Measurements from ENCODE around the genes CAMP and USP19.

DNA sequence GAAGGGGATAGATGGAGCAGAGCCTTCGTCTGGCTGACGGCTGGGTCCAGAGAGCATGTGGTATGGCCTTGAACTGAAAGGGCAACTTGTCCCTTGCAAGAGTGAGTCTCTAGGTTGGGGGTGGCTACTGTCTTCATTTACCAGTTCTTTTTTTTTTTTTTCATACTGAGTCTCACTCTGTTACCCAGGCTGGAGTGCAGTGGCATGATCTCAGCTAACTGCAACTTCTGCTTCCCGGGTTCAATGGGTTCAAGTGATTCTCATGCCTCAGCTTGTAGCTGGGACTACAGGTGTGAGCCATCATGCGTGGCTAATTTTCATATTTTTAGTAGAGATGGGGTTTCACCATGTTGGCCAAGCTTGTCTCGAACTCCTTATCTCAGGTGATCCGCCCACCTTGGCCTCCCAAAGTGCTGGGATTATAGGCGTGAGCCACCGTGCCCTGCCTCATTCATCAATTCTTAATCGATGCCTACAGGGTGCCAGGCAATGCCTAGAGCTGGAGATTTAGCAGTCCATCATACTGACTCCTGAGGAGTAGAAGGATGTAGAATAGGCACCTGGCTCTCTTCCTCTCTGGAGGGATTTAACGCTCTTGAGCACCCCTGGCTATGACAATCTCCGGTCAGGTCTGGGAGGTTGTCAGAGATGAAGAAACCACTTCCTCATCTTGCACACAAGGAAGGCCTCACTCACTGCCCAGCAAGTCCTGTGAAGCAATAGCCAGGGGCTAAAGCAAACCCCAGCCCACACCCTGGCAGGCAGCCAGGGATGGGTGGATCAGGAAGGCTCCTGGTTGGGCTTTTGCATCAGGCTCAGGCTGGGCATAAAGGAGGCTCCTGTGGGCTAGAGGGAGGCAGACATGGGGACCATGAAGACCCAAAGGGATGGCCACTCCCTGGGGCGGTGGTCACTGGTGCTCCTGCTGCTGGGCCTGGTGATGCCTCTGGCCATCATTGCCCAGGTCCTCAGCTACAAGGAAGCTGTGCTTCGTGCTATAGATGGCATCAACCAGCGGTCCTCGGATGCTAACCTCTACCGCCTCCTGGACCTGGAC is at the start of gene CAMP:
CAMP (plus strand) TSS at position 855 of the 1,057 bp plus-strand sequence.
- PRO-cap = no peak
- RRBS = no CpG with 5 or more reads among the region's 16 CpGs

DNA sequence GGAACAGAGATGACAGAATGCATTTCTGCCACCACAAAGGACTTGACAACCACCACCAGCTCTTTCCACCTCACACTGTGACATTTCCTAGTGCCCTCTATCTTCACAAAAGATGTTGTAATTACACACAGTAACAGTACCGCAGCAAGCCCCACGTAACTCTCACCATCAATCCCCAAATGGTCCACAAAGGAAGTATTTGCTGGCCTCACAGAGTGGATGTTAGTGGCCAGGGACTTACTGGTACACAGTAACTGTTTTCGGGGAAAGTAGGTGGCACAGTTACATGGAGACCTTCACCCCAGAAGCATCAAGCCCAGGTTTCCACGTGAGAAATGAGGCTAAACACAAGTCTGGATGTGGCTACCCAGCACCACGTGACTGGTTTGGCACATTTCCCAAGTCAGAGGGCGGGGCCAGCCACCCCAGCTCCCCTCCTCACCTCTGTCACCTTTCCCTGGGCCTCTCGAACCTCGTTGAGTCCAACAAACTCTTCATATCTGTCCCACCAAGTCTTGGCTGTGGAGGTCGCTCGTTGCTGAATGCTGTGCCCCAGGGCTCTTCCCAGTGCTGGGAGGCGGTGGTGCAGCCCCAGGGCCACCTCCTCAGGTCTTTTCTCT is 4.6 kb upstream of the PLXNB1 start:
- PRO-cap = no peak
- RRBS = no CpG with 5 or more reads among the region's 11 CpGs

- PRO-cap = bidirectional peak, plus-strand start at chr3:48473235, minus-strand start at chr3:48473107
- RRBS = no CpG with 5 or more reads among the region's 19 CpGs
Measured at GRCh38 chr3:48472554-48473383, 6.7 kb downstream of the TREX1 start.

DNA sequence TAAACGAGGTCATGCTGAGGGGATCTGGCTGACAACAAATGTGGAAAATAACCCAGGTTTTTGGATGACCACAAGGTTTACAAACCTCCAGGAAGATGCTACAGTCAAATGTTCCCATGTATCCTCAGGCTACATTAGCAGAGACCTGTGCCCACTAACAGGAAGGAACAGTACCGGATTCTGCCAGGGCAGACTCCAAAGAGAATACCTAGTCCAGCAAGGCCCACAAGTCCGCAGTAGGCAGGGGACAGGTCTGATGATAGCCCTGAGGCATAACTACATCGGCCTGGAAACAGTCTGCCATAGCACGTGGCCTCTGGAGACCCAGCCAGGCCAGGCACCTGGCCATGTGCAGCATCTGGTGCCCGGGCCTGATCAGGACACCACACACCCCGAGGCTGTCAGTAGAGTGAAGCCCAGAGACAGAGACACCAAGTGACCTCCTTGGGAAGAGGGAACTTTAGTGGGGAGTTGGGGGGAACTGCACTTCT is 1.4 kb downstream of the SHISA5 start:
- PRO-cap = no peak
- RRBS = no CpG with 5 or more reads among the region's 7 CpGs

DNA sequence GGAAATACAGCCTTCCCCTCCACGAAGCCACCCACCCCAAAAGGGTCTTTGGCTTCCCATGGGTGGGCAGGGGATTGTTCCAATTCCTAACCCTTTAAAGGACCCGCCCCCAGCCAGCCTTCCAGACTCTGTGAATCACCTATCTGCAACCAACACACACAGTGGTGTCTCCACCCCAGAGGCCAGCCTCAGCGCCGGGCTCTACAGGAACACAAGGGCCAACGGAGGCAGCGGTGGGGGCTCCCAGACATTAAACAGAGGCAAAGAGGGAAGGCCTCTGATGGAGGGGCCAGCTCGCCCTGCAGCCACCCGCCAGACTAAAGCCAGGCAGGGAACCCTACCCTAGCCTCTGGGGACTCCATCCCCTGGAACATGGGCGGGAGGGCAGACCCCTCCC is 596 bp downstream of the SHISA5 start:
- PRO-cap = no peak
- RRBS = no CpG with 5 or more reads among the region's 9 CpGs

DNA sequence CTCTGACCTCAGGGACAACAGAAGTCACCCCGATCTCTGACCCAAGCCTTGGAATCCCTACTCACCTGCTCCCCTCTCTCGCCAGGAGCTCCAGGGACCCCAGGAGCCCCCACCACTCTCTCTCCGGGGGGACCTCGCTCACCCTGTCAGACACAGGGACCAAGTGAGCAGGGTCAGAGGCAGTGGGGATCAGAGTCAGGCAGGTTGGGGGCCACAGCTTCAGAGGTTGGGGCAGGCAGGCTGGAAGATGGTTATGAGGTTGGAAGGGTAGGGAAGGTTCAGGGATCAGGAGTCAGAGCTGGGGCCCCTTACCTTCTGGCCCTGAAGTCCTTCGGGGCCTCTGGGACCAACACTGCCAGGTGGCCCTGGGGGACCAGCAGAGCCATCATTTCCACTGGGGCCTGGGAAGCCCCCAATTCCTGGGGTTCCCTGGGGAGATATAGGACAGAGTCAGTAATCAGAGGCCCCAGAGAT is 3.1 kb upstream of the UCN2 start:
- PRO-cap = no peak
- RRBS = 100% methylated on average over 1 of the region's 5 CpGs

- PRO-cap = no peak
- RRBS = 100% methylated on average over 1 of the region's 24 CpGs
Measured at GRCh38 chr3:48575340-48576096, 11.9 kb upstream of the UCN2 start.

DNA sequence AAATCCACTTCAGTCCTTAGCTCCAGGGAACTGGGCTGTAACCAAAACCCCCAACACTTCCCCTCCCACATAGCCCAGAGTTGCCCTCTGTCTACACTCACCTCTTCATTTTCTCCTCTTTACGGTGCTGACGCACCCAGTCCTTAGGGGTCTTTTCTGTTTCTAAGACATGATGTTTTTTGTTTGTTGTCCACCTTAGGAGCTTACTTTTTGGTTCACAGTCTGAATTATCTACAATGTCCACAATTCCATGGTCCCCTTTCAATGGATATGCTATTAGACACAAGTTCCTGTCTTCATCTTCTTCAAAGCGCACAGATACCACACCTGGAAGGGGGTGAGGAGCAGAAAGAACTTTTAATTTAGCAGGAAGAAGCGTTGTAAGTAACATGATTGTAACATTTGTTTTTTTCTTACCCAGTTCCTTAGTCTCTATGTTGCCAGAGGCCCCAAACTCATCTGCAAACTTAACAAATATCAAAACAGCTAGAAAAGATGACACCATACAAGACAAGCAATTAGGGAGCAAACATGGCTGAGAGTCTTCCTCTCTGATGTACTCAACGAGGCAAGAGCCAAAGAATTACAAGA is 7.2 kb upstream of the NCKIPSD start:
- PRO-cap = no peak
- RRBS = no CpG with 5 or more reads among the region's 5 CpGs

GRCh38 chr3:48715051-48715642 is 1.9 kb downstream of the IP6K2 start:
- PRO-cap = no peak

- PRO-cap = no peak
- RRBS = no CpG with 5 or more reads among the region's 13 CpGs
Measured at GRCh38 chr3:48739011-48739825, 22.2 kb upstream of the IP6K2 start.

DNA sequence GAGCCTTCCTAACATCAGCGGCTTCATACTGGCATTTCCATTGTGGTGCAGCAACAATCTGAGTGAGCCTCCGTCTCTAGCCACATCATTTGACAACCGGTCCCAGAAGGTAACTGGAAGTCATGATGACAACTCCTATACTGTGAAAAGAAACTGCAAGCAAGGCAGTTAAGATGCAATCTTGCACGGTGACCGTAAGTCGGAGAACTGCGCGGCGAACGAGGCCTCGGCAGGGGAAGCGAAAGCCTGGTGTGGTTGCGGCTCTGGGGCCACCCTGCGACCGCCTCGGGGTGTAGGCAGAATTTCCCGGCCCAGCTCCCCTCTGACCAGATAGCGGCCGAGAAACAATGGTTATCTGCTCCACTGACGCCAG is 464 bp upstream of the ARIH2 start:
- PRO-cap = no peak
- RRBS = under 1% methylated on average over 4 of the region's 20 CpGs

- PRO-cap = no peak
- RRBS = 96% methylated on average over 5 of the region's 31 CpGs
Measured at GRCh38 chr3:49013555-49014806, 4.4 kb downstream of the DALRD3 start.

DNA sequence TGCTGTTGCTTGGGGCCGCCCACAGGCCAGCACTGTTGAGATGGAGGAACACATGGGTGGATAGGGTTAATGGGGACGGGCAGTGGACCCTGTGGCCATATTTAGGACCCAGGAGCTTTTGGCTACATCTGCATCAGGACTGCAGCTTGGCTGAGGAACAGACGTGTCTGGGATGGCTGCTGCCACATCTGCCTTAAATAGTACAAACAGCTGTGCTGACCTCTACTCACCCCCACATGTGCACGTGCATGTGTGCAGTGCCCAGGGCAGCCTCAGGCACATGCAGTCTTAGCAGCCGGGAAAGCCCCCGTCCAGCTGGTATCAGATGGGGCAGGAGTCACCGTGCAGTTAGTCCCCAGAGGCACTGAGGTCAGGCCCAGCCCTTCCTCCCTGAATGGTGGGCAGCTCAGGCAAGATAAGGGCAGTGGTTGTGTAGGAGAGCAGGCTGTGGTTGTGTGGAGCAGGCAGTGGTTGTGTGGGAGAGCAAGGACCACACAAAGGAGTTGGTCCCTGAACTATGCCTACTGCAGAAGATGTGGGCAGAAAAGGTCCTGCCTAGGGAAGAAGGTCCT is 3.4 kb downstream of the NDUFAF3 start:
- PRO-cap = no peak
- RRBS = no CpG with 5 or more reads among the region's 7 CpGs

- PRO-cap = no peak
- RRBS = no CpG with 5 or more reads among the region's 6 CpGs
Measured at GRCh38 chr3:49028422-49028945, 714 bp downstream of the IMPDH2 start.

- PRO-cap = bidirectional peak, plus-strand start at chr3:49120947, minus-strand start at chr3:49120792
- RRBS = 1% methylated on average over 15 of the region's 73 CpGs
Measured at GRCh38 chr3:49120470-49121355, at the start of gene USP19. USP19 (minus strand) TSS chr3:49120823.

GRCh38 chr3:49121356-49122135 is 923 bp upstream of the USP19 start:
- PRO-cap = no peak
- RRBS = no CpG with 5 or more reads among the region's 19 CpGs

- PRO-cap = no peak
- RRBS = 12% methylated on average over 3 of the region's 11 CpGs
Measured at GRCh38 chr3:49277415-49277932, 442 bp upstream of the C3orf62 start.

GRCh38 chr3:49344926-49345592 is 5.2 kb upstream of the USP4 start:
- PRO-cap = no peak
- RRBS = no CpG with 5 or more reads among the region's 11 CpGs

- PRO-cap = bidirectional peak, plus-strand start at chr3:49358458, minus-strand start at chr3:49358268
- RRBS = under 1% methylated on average over 8 of the region's 14 CpGs
Measured at GRCh38 chr3:49358385-49358583, 131 bp upstream of the GPX1 start.

GRCh38 chr3:49448980-49449411 is 19.9 kb upstream of the NICN1 start:
- PRO-cap = no peak
- RRBS = no CpG with 5 or more reads among the region's 9 CpGs

Measured in kidney (tissue), 2 donors.